Measurements from ENCODE around the genes ZFP42 and TRIML2.

- PRO-cap = no peak
Observed at GRCh38 chr4:187128209-187128676, 404.6 kb upstream of the FAT1 start.

DNA sequence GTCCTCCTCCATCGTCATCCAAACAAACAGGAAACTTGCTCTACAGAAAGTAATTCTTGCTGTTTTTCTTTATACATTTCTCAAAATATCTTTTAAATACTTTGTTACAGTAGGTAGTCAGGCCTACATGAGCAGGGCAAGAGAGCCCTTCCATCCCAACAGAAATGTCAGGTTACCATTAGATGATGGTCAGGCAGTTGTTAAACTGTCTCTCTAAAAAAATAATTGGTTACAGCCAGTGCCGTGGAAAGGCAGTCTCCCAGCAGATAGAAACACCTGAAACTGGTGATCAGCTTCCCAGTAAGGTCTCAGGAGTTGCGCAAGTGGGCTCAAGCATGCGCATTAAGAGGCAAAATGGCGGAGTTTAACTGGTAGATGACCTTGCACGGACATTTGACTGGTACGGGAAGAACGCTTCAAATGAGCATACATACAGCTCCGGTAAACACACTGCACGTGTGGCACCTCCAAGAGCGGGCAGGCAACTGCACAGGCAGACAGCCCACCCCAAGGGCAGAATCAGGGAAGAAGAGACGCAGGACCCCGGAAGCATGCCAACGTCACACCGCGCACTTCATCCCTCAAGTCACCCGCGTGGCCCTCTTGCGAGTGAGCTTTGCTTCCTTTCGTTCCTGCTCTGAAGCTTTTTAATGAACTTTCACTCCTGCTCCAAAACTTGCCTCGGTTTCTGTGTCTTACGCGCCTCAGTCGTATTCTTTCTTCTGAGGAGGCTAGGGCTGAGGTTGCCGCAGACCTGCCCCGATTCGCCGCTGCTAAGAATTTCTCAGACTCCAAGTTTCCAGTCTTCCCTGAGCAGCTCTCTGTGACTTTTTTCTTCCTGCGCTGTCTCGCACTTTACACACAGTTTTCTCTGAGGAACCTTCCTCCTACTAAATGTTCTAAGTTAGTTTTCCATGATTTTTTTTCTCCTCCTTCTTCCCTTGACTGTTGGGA lies 180.8 kb upstream of the ZFP42 start:
- PRO-cap = no peak

DNA sequence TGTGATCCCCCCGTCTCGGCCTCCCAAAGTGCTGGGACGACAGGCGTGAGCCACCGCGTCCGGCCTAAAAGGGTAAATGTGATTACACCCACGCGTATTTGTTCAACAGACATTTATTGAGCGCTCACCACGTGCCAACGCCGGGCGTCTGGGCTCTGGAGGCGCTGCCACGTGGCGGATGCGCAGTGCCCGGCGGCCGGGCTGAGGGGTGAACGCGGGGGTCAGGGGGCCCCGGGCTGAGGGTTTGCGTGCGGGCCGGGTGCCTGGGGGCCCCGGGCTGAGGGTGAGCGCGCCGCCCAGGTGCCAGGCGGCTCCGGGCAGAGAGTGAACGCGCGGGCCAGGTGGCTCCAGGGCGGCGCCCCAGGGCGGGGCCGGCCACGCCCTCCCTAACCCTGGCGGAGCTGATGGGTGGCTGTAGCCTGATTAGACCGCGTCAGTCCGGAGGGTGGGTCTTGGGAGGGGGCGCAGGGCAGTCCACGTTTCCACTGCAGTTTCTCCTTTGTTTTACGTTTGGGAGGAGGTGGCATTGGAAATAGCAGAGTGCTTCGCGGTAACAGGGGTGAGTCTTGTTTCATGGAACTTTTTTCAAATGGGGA lies at the start of gene ZFP42:
TSS of gene ZFP42 (plus strand) at position 490 of the 596 bp plus-strand sequence.
- PRO-cap = no peak

- PRO-cap = no peak
Observed at GRCh38 chr4:188107914-188108731, 1.3 kb downstream of the TRIML2 start.

- PRO-cap = no peak
Observed at GRCh38 chr4:188109195-188109760, at the start of gene TRIML2. Gene TRIML2 (minus strand): TSS chr4:188109603.

GRCh38 chr4:188976520-188977222 lies 837.4 kb downstream of the TRIML1 start:
- PRO-cap = no peak

DNA sequence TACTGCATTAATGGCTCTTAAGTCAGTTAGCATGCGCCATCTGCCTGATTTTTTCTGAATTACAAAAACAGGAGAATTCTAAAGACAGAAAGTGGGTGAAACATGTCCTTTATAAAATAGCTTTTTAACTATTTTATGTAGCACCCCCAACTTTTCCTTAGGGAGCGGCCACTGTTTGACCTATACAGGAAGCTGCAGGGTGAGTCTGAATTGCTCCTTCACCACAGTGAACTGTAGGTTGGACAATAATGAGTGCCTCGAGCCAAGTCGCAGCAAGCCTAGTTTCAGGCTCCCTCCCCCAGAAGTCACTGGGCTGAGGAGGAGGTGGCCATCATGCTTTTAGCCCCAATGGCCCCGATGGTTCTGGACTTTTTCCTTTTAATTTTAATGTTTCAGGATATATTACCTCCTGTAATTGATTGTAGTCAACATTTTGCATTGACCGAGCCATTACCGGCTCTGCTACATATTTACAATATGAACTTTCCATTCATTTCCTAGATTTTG lies 62.2 kb upstream of the DUX4 start:
- PRO-cap = no peak

Data from pulmonary artery (tissue), 1 donor.